ENCODE results near the genes THUMPD2 and MTA3.

- PRO-cap, result bidirectional peak, plus-strand start at chr2:39779373, minus-strand start at chr2:39779247
These were observed at the start of gene THUMPD2 for GRCh38 chr2:39778516-39779456. THUMPD2 (minus strand) TSS chr2:39779258.

GRCh38 chr2:39911022-39911373, 131.9 kb upstream of the THUMPD2 start:
- PRO-cap, result no peak

GRCh38 chr2:40220676-40221090, 231.2 kb downstream of the SLC8A1 start:
- PRO-cap, result no peak

GRCh38 chr2:40237053-40237580, 214.8 kb downstream of the SLC8A1 start:
- PRO-cap, result no peak

GRCh38 chr2:40250961-40251628, 200.8 kb downstream of the SLC8A1 start:
- PRO-cap, result no peak

- PRO-cap, result no peak
These were observed 753.6 kb upstream of the PKDCC start for GRCh38 chr2:41294269-41294662.

DNA sequence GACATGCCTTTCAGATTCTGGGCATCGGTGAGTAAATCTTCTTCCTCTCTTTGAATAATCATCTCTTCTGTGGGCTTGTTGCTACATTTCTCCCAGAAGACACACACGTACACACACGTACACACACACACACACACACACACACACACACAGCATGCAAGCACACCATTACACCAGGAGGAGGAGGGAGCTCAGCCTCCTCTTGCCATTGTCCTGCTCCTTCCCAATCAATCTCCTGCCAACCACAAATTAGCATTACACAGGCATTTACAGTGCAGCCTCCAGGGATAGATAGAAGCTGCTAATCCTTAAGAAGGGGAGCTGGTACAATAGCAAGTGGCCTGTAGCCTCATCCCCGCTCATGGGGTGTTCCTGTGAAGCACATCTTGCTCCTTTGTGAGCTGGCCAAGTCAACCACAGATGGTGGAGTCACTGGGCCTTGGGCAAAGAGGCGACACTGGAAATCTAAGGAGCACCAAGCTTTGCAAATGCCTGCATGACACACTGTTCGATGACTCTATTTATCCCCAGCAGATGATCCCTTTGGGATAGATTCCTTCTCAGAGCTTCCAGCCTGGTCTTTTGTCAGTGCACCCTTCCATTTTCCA, 110.4 kb upstream of the PKDCC start:
- PRO-cap, result no peak

- PRO-cap, result no peak
These were observed 100.1 kb upstream of the PKDCC start for GRCh38 chr2:41947571-41948245.

GRCh38 chr2:41954882-41955456, 92.9 kb upstream of the PKDCC start:
- PRO-cap, result no peak

GRCh38 chr2:41963235-41964384, 84.2 kb upstream of the PKDCC start:
- PRO-cap, result no peak

DNA sequence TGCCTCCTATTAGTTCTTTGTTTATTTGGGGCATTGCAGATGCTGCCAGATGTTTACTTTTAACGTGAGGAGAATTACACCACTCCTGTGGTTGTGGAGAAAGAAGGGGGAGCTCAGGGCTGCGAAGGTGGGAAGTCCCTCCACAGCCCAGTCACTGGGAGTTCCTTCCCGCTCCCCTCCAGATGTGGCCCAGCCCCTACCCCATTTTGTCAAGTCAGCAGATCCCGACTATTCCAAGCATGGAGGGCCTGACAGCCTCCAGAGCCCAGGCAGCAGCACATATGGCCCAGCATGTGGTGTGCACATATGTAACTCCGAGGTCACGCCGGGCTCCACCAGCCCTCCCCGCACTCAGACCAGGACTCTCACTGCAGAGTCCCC, 20.9 kb downstream of the PKDCC start:
- PRO-cap, result no peak

DNA sequence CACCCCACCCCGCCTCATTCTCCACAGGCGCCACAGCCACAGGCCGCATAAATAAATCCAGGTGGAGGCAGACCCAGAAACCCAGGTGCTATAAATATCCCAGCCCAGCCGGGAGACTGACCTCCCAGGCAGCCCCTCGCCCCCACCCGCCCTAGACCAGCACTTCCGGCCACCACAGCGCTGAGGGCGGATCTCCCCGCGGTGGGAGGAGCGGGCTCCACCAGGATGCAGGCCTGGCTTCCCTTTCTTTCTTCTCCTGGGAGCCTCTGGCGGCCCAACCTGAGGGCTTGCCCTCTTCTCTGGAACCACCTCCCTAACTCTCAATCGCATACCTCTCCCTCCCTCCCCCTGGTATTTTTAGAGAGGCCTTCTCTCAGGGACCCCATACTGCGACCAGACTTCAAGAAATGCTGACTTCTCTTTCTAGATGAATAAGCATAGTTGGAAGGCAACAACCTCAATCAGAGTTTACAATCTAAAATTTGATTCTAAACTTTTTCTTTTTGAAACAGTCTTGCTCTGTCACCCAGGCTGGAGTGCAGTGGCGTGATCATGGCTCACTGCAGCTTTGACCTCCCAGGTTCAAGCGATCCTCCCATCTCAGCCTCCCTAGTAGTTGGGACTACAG, 54.9 kb downstream of the PKDCC start:
- PRO-cap, result no peak

DNA sequence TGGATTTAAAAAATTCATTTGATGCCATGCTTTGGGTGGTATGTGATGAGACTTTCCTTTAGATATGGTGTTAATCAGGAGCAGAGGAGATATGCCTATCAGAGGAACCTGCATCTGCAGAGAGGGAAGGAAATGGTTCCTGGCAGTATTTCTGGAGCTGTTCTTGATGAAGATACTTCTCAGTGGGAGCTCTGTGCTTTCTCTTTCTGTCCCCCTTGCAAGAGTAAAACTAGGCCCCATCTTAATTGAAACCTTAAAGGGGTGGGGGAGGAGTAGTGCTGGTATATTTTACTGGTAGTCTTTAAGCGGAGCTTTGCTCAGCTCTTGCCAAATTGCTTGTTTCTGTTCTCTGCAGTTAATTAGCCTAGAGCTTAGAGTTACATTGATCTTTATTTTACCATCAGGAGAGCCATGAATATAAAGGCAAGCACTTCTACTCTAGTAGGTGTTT, 2.5 kb downstream of the EML4 start:
- PRO-cap, result no peak

GRCh38 chr2:42247004-42247746, 78.0 kb downstream of the EML4 start:
- PRO-cap, result no peak

- PRO-cap, result no peak
These were observed 30.5 kb downstream of the COX7A2L start for GRCh38 chr2:42330486-42331040.

DNA sequence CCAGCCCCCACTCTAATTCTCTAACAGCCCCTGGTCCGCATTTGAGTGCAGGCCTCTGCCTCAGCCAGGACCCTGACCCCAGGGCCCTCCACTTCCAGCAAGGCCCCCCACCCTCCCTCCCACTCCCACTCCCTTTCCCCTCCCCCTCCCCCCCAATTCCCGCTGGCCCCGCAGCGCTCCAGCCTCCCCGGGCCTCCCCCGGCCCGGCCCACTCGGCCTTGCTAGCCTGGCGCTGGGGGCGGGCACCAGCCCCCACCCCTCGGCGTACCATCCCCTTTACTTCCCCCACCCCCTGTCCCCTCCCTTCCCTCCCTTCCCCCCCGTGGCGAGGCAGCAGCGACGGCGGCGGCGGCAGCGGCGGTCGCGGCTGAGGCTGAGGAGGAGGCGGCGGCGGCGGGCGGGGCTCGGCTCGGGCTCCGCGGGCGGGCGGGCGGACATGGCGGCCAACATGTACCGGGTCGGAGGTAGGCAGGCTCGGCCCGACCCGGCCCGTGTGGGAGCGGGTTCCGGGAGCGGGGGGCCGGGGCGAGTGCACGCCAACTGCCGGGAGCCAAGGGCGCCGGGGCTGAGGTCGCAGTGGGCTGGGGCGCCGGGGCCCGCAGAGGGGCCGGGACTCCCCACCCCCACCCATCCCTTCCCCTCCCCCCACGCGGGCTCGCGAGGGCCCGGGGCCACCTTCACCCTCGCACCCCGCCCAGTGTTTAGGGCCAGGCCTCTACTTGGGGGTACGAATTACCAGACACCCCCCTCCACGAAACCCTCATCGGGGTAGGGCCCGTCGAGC, at the start of gene MTA3:
Gene MTA3 (plus strand): TSS at position 323 of the 784 bp plus-strand sequence.
- PRO-cap, result bidirectional peak, plus-strand start at position 396 of the sequence, minus-strand start at position 381 of the sequence

- PRO-cap, result no peak
These were observed 68.8 kb downstream of the MTA3 start for GRCh38 chr2:42637379-42637578.

- PRO-cap, result no peak
These were observed 11.4 kb downstream of the OXER1 start for GRCh38 chr2:42752576-42752977.

DNA sequence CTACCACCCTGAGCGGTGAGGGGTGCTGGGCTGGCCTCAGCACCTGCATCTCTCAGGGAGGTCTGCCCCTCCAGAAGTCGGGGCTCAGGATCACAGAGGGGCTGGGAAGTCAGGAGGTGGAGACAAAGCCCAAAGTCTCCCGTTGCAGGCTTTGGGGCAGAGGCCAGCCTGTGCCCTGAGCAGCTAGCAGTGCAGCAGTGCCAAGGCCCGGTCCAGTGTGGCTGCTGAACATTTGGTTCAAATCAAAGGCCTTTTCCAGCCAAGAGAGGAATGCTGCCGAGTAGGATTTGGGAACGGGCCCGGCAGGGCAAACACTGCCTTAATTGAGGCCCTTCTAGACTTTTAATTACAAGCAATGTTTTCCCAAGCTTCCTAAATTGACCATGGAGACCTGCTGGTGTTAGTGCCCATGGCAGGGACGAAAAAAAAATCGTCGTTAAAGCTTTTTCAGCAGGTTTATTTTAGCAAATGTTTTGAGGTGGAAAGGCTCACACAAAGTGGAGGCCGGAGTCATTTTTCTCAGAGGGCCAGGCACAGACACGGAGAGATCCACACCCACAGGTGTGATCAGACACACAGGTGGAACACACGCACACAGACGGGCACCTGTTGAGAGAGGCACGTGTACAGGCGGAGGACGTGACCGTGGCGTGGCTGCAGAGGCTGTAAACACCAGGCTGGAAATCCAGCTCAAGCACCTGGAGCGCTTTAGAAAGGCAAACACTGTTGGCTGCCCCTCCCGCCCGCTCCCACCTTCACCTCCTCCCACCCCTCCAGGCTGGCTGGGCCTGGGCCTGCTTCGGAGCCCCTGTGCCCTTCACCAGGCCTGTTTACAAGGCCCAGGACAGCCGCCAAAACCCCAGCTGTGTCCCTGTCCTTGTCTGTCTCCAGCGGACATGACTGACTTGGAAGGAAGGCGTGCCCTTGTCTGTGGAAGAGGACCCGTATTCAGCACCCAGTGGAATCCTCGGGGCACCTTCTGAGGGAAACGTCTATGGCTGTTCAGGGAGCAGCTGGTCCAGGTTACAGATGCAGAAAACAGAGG, 133.9 kb upstream of the HAAO start:
- PRO-cap, result no peak

DNA sequence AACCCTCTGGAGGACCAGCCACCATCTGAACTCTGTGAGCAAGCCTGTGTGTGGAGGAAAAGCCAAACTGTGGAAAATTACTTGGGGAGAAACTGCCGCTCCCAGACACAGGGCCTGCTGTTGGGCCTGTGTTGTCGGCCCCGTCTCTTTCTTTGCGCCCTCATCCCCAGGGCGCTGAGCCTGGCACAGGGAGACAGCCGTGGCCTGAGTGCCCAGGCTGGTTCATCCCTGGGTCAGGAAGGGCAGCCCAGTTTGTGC, 167.9 kb upstream of the HAAO start:
- PRO-cap, result no peak